Fibroblast of villous mesenchyme (primary cell): ENCODE measurements around a stretch of chr6.

- CAGE, long polyA plus RNA: no peak
These were observed 418 bp downstream of the SLC22A3 start for GRCh38 chr6:160348486-160349106.

- CAGE, long polyA plus RNA: no peak
These were observed 99.7 kb downstream of the SLC22A3 start for GRCh38 chr6:160447743-160448507.

DNA sequence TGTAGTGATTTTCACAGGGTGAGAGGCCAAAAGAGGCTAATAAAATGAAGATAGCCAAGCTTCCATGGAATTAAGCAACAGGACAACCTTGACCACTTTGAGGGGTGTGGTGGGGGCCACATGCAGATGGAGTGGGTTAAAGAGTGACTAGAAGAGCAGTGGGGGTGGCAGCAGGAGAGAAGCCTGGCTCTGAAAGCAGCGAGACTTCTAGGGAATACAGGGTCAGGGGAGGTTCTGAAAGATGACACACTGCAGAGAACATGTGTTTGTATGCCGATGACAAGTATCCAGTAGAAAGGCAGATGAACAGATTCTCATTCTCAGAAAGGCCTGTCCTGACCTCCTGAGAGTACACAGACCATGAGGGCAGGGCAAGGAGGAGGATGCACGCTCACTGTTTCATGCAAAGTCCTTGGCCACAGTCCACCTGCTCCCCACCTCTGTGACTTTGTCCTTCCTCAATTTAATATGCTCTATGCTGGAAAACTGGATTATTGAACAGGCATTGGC, 2.9 kb downstream of the LPA start:
- CAGE, long polyA plus RNA: no peak

DNA sequence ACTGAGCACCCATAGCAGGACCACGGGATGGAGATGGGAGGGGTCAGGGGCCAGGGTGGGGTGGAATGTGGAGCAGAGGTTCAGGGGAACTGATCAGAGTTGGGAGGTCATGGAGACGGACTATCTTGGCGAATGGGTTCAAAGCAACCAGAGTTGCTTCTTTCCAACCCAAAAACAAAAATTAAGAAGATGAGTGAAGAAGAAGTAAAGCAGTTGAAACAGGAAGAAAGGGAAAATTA, 5.1 kb downstream of the PLG start:
- CAGE, long polyA plus RNA: no peak

DNA sequence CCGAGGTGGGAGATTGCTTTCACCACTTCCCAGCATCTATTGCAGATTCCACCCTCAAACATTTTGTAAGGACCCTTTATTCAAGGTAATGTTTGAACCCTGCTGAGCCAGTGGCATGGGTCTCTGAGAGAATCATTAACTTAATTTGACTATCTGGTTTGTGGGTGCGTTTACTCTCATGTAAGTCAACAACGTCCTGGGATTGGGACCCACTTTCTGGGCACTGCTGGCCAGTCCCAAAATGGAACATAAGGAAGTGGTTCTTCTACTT, 71.6 kb downstream of the PLG start:
- CAGE, long polyA plus RNA: no peak

GRCh38 chr6:160978638-160978883, 13.0 kb upstream of the MAP3K4 start:
- CAGE, long polyA plus RNA: no peak

DNA sequence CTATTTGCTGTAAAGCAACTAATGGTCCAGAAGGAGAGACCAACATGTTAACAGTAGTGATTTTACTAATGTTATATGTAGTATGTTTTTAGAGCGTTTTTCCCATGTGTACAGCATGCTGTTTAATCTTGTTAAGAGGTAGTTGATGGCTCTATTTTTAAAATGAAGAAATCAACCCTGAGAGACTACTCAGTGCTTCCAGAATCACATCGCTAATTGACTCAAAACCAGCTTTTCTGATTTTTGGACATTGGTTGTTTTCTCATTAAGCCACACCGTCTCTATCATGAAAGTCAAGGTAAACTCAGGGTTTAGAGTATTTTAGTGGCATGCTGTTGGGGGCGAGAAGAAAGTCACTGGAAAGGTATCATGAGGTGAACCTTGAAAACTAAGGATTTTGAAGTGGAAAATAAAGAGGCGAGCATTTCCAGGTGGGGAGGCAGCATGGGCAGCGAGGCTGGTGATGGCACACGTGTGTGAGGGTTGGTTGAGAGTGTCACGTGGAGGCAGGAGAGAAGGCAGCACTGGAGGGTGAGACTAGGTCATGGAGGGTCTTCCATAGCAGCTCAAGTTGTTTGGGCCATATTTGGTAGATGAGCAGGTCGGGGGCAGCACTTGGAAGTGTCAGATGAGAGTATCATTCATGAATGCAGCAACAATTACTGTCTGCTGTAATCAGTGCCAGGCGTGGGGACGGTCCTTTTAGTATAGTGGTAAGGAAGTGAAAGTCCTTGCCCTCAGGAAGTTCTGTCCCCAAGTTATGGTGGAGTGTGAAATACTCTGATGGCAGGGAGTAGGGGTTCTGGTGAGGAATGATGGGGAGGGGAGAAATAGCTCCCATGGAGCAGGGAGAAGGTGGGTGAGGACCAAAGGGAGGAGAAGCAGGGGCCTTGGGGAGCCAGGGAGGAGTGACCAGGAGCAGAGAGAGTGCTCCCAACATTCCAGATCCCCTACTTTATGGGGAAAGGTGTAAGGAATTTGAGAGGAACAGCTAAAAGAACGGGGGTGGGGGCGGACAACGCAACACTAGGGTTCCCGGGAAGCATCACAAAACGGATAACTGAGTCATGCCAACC, 77.7 kb downstream of the MAP3K4 start:
- CAGE, long polyA plus RNA: no peak

DNA sequence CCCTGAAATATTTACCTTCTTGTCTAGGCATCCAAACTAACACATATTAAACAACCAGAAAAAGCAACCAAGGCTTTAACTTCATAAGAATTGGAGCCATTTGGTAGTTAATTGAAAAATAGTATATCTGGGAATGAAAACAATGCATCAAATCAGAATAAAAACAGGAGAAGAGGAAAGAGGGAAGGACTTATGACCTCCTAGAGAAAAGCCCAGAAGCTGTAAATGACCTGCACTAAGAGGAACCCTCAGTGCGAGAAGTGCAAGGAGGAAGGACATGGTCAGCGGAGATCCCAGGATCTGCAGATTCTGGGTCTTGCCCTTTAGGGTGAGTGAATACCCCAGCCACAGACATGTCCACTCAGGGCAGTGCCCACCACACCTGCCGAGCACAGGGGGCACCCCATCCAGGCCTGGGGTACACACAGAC, 101.9 kb downstream of the AGPAT4 start:
- CAGE, long polyA plus RNA: no peak

DNA sequence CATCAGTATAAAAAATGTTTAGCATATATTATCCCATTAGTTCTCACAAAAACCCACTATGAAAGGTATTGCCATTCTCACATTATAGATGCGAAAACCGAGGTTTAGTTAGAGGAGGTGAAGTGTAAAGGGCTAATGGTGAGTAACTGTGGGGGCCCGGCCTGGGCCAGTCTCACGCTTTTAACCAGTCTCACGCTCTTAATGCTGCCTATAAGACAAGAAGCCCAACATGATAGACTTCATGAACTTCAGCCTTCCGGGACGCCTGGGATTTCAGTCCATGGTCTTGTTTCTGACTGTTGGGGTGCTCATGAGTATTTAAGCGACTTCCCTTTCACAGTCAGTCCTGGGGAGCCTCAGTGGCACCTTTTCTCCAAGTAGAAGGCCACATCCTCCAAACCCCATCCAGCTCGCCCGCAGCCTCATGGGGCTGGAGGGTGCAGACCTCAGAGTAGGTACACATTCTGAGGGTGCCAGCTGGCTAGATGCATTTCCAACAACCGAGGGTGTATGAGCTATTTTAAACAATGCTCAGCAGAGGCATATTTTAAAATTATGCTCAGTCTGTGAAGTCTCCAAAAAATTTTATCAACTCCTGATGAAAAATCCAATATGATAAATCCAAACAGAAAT, 31.7 kb downstream of the AGPAT4 start:
- CAGE, long polyA plus RNA: no peak

DNA sequence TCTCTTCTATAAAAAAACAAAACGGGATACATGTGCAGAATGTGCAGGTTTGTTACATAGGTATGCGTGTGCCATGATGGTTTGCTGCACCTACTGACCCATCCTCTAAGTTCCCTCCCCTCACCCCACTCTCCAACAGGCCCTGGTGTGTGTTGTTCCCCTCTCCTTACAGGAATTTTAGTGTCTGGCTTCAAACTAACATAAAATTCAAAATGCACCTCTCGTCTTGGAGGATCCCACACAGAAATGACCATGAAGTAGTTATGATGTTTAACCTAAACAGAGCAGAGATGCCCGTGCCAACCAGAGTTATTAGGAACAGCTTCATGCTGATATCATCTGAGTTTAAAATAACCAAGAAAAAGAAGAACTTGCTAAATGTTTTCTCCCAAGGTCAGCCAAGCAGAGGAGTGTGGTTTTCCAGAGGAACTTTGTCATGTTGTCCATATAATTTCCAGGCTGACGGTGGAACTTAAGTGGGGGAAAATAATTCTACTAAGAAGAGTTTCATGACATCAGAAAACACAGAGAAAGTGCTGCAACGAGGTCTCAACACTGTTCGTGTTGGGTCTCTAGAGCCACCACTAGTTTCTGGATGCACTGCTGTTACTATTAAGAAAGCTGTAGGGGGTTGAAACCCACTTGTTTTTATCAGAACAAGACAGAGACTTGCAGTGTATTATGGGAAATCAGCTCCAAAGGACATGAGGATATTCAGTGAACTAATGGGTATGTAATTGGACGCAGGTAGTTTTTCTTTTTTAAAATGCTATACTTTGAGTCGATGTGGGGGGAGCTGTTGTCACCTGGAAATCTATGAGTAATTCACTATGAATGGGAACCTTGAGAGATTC, 5.3 kb downstream of the AGPAT4 start:
- CAGE, long polyA plus RNA: no peak

GRCh38 chr6:161406583-161407044, 132.8 kb upstream of the AGPAT4 start:
- CAGE, long polyA plus RNA: no peak

DNA sequence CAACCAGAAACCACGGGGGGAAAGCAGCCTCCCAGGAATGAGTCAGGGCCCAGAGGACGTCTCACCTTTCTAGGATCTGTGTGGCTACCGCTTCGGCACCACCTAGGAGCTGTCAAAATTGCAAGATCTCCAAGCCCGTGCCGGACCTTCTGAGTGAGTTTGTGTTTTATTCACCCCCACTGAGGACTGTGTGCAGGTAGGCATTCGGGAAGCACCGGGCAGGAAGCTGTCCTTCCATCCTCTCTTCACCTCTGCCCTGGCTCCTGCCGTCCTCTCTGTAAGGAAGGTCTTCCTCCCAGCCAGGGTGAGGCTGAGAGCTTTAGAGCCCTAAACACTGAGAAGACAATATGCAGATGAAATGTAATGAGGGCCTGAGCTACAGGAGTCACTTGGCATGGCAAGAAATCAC, 171.6 kb downstream of the PACRG start:
- CAGE, long polyA plus RNA: no peak

DNA sequence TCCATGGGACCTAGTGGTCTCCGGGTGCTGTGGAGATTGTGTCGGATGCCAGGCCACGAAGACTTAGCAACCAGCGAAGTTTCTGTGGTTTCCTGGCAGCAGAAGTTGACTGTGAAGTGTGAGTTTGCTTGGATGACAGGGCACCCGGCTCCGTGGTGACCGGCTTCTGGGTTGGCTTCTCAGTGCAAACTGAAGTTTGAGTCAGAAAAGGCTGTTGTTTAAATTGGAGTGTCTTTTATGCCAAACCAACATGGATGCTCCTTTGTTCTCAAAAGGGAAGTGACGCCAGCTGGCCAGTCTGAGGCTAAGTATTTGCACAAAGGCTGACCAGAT, 164.9 kb upstream of the QKI start:
- CAGE, long polyA plus RNA: no peak

- CAGE, long polyA plus RNA: no peak
These were observed 154.5 kb upstream of the QKI start for GRCh38 chr6:163260000-163260425.

DNA sequence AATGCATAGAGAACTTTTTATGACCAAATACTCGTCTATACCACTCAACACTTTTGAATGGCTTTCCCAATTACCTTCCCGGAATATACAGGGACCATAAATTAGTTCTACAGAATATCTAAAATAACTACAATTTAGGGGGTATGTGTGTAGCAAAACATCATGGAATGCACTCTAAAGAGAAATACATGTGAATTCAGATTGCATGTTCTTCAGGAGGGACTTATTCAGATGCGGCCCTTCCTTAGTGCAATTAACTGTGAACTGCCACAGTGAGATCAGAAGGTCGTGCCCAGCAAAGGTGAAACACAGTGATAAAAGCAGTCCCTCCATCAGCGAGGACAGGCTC, 125.9 kb upstream of the QKI start:
- CAGE, long polyA plus RNA: no peak

- CAGE, long polyA plus RNA: no peak
These were observed 78.9 kb upstream of the QKI start for GRCh38 chr6:163335462-163336159.

GRCh38 chr6:163349115-163349800, 65.3 kb upstream of the QKI start:
- CAGE, long polyA plus RNA: no peak

DNA sequence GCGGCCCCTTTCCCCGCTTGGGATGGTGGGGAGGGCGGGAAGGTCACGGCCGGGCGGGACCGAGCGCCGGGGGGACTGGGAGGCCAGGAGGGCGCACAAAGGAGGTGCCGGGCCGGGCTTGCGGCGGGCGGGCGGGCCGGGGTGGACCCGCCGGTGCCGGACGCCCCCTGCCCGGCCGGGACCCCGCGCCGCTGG, 759 bp downstream of the QKI start:
- CAGE, long polyA plus RNA: no peak

- CAGE, long polyA plus RNA: no peak
These were observed 2.0 kb downstream of the QKI start for GRCh38 chr6:163416291-163417123.

- CAGE, long polyA plus RNA: no peak
These were observed 3.2 kb downstream of the QKI start for GRCh38 chr6:163417665-163418072.